Trachea (tissue), 1 donor: ENCODE measurements around a stretch of chr6.

DNA sequence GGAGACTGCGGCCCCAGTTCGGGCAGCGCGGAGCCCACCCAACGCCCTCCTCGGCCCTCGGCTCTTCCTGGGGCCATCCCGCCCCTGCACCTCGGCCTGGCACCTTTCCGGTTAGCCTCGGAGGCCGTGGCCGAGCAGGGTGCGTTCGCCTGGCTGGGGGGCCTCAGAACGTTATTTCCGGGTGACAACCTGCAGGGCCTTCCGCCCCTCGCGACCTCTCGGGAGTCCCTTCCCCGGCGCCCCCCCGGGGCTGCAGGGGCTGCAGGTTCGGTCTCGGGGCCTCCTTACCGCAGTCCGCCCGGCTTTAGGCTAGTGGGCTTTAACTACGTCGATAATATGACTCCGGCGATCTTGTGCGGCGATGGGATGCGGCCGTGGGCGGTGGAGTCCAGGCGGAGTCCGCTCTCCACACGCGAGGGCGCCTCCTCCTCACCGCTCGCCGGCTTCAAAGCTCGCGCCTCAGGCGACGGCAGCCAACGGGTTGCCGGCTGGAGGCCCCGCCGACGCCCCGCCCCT, 509 bp upstream of the CEP43 start:
- PRO-cap, result bidirectional peak, plus-strand start outside the sequence, minus-strand start at position 447 of the sequence

GRCh38 chr6:167123589-167123850, 624 bp downstream of the CCR6 start:
- PRO-cap, result no peak

DNA sequence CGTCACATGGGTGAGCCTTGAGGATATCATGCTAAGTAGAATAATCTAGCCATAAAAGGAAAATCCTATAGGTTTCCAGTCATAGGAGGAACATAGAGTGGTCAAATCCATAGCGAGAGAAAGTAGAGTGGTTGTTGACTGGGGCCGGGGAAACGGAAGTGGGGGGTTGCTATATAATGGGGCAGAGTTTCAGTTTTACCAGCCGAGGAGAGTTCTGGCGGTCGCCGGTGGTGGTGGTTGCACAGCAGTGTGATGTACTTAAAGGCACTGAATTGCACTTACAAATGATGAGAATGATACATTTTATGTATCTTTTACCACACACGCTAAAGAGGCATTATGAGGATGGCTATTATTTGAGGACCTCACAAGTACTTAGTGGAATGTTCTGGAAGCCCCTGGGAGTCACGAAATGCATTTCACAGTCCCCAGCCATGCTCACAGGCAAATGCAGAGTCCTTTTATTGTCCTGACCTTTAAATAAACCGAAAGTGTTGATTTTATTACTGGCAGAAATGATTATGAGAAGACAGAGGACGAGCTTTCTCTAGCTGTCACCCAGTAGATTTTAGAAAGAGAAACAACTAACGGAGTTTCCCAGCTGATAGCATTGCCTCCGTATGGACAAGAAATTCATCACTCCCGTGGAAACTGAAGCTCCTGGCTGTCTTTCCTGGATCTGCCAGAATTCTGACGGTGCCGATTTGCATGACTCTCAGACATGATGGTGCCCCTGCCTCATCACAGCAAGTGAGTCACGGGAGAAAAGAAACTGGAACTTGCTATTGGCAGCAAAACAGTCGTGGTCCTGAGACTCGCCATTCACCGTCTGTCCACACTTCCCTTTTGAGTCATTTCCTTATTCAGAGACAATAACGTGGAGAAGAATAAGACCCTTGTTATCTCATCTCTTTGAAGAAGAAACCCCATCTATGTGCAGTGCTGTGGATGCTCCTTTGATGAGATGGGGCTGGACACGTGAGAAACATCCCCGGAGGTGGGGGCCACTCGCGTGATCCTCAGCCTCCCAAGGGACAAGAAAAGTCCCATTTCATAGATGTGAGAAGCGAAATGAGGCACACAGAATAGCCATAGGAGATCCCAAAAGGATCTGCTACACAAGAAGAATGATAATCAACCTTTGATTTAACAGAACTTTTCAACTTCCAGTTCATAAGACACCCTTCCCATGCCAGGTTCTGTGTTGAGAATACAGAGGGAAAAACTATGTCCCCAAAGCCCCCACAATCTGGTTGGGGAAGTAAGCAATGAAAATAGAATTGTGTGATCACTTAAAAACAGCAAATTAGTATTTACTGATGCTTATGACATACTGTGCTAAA, 4.4 kb downstream of the GPR31 start:
- PRO-cap, result no peak

- PRO-cap, result no peak
These were observed 6.1 kb upstream of the UNC93A start for GRCh38 chr6:167284876-167285604.

DNA sequence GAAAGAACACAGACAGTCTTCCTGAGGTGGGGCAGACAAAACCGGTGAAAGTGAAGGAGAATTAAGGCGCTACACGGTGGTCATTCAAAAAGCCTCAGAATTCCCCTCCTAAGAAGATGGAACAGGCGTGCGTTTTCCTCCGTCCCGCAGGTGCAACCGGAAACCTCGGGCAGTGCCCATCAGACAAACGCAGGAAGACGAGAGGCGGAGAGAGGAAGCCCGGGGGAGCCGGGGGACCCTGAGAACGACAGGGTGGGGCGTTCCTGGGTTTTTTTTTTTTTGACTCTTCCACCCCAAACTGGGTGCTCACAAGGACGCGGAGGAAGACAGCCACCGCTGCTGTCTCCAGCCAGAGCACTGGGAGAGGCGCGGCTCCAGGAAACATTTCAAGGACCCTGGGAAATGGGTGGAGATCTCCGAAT, 25.4 kb downstream of the TTLL2 start:
- PRO-cap, result no peak

- PRO-cap, result no peak
These were observed 174.3 kb downstream of the TTLL2 start for GRCh38 chr6:167498934-167499783.

DNA sequence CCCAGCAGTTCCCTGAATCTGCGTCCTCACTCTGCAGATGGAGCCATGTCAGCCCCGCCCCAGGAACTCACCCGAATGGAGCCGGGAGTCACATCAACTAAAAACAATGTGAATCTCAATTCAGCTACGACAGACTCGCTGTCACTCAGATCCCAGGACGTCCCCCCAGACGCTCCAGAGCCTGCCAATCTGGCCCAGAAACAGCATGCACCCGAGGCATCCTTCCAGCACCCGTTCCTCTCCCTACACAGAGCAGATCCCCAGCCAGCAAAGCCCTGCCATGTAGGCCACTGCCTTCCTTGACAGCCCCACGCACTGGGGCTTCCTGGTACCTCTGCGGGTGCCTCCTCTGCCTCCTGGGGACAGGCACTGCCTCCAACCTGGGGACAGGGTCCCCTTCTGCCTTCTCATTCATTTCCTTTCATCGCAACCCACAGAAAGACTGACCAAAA, 248.0 kb downstream of the TTLL2 start:
- PRO-cap, result no peak

DNA sequence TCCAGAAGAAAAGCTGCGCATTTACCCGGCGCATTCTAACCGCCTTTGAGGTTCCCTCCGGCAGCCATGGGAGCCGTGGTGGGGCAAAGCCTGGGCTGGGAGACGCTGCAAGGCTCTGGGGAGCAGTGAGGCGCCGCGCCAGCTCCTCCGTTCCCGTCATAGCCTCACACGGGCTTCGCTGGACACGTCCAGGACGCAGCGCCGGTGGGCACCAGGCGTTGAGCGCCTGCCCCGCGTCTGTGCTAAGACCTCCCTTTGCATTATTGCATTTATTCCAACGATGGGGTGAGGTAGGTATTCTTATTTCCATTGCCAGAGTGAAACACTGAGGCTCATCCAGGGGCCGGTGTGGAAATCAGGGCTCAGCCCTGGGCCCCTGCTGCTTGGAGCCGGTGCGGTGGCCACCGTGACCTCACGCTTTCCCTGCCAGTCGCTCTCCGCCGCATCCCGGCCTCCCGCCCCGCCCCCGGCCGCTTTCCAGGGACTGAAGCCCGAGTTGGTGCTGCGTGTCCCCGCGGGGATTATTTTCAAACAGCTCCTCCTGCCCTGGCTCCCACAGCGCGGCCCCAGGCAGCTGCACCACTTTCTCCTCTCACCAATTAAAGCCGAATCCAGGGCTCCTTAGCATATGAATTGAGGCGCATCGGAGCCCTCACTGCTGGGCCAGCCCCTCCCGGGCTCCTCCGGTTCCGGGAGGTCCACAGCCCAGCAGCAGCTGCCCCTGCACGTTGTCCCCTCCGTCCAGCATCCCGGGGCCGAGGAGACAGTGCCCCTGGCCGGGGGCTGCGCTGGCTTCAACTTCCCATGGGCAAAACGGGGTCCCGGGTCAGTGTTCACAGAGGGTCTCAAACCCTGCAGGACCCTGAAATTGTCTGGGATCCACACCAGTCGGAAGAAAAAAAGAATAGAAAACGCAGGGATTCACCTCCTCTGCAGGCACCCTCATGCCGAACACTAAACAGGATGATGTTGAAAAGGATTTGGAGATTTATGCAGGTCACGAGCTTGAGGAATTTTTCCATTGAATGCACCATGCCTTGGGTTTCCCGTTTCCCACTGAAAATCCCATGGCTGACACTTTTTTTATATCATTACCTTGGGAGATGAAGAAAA, 148.0 kb upstream of the AFDN start:
- PRO-cap, result no peak

GRCh38 chr6:167746892-167747403, 79.8 kb upstream of the AFDN start:
- PRO-cap, result no peak

DNA sequence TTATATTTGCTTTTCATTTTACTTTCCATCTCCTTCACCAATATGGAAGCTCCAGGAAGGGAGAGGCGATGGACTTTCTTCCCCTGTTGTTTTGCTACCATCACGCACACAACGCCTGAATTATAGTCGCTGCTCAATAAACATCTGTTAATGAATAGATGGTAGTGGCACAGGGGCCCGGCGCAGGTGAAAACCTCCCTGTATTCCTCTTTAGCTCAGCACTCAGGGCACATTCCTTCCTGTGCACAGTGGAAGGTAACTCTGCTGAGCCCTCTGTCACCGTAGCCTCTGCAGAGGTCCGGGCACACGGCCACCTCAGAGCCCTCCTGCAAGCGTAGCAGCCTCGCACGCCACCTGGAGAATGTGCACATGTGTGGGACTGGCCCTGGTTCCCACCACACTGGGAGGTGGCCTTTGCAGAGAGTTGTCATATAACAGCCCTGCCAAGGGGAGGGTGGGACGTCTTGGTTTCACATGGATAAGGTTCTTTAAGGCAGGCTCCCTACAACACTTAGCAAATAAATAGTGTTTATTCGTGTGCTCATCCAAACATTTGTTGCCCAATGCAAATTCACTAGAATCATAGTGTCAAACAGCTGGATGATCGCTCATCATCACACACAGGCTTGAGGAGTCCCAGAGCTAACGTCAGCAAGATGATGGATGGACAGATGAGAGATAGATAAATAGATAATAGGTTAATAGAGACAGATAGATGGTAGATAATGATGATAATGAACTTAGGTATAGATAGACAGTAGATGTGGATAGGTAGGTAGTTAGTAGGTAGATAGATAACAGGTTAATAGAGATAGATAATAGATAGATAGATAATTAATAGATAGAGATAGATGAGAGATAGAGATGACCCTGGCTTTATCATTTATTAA, 32.3 kb upstream of the AFDN start:
- PRO-cap, result no peak

- PRO-cap, result no peak
These were observed 13.0 kb downstream of the AFDN start for GRCh38 chr6:167839739-167840171.

DNA sequence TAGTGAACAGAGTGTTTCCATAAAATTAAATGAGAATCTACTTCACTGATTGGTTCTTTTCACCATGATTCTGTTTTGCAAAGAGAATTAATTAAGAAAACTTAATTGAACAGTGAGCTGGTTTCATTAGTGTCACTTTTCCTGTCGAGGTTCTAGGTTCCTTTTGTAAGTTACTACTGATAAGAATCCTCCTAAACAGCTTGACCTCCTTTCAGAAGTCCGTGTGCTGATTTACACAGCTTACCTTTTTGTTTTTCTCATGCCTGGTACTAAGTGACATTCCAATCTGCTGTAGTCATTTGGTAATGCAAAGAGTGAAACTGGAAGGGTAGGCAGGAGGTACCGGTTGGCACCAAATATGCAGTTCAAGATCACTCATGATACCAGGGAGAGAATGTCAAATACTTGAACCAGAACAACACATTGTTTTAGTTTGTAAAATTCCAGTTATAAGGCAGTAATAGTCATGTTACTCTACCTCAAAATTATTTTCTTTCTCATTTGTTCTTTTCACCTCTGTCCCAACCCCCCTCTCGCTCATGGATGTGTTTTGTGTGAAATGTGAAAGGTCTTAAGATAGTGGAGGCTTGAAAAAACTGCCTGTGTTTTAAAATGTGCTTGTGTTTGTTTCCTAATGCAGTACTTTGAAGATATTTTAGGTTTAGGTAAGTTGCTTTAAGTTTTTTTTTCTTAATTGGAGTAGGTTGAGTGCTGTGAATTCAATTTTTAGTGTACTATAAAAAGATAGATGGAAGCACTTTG, 23.2 kb downstream of the AFDN start:
- PRO-cap, result no peak

- PRO-cap, result no peak
These were observed 31.6 kb downstream of the AFDN start for GRCh38 chr6:167857953-167859162.

DNA sequence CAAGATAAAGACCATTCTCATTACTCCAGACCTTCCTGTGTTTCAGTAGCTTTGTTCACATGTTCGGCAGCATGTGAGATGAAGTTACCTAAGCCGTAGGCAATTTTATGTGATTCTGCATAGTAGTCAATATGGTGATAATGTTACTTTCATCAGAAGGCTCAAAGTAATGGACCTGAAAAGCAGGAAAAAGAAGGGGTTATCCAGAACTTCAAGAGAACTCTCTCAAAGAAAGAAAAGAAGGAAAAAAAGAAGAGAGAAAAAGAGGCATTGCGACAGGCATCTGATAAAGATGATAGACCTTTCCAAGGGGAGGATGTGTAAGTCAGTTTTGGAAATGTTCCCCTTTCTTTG, 45.3 kb downstream of the AFDN start:
- PRO-cap, result no peak

DNA sequence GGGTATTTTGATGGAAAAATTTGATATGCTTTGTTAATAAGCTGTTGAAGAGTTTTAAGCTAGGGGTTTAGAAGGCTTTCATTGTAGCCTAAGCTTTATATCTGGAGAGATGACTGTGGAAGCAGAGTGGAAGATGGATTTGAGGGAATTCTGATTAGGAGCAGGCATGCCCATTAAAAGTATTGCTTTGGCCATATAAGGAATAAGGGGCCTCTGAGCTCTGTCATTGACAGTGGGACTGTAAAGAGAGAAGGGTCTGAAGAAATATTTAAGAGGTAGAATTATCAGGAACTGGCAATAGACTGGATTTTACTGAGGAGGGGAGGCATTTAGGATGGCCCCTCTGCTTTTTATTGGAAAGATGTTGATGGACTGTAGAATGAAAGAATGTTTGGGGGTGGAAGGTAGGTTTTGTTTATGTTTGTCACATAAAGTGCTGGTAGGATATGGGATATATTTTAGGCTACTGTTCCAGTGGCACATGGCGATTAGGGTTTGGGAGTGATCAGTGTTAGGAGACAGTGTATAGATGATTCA, 50.2 kb downstream of the AFDN start:
- PRO-cap, result no peak

- PRO-cap, result no peak
These were observed 64.9 kb upstream of the KIF25 start for GRCh38 chr6:167932339-167933189.

GRCh38 chr6:167962583-167963206, 34.8 kb upstream of the KIF25 start:
- PRO-cap, result no peak

- PRO-cap, result unidirectional peak, plus-strand start at chr6:167965805; unidirectional peak, plus-strand start at chr6:167966016
These were observed 31.9 kb upstream of the KIF25 start for GRCh38 chr6:167965291-167966158.

GRCh38 chr6:167970169-167971251, 27.0 kb upstream of the KIF25 start:
- PRO-cap, result no peak

GRCh38 chr6:168041688-168042212, 37.3 kb downstream of the FRMD1 start:
- PRO-cap, result no peak